H7 (cell line): ENCODE measurements around the genes TRAPPC2L and SLC22A31.

- RAMPAGE, long total RNA = no peak
Observed at GRCh38 chr16:88815830-88816385, 4.2 kb upstream of the APRT start.

DNA sequence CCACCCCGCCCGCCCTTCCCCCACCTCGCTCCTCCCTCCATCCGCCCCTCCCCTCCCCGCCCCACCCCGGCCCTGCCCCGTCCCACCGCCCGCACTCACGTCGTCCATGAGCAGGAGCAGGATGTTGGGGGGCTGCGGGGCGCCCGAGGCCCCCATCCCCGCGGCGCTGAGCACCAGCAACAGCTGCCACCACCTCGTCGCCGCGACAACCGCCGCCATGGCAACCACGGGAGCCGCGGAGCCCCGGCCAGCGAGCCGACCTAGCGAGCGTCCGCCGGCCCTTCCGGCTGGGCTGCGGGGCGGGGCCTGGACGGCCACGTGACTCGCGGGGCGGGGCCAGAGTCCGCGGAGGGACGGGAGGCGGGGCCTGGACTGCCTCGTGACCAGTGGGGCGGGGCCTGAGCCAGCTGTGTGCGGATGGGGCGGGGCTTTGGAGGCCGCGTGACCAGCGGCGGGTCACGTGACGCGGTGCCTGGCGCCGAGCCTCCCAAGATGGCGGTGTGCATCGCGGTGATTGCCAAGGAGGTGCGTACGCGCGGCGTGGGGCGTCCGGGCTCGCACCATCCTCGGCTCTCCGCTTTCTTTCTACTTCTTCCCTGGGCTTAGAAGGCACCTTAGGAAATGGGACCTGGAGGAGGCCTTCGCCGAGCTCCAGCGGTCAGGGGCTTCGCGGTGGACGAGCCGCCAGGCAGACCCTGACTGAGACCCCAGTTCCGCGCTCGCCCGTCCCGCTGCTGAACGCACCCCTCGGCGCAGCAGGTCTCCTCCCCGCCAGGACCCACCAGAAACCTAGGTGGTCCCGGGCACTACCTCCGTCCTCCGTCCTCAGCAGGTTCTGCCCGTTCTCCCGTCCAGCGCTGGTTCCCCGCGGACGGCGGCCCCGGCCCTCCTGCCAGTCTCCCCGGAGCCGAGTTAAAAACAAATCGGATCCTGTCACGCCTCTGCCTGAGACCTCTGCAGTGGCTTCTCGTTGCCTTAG lies at the start of gene TRAPPC2L:
TSS of gene TRAPPC2L (plus strand) at position 469 of the 979 bp plus-strand sequence.
- RAMPAGE, long total RNA = start-site peak on the plus strand centred at position 479 of the sequence, 13 bp wide, 386 reads

- RAMPAGE, long total RNA = no peak
Observed at GRCh38 chr16:88873248-88873971, 7.0 kb upstream of the PABPN1L start.

DNA sequence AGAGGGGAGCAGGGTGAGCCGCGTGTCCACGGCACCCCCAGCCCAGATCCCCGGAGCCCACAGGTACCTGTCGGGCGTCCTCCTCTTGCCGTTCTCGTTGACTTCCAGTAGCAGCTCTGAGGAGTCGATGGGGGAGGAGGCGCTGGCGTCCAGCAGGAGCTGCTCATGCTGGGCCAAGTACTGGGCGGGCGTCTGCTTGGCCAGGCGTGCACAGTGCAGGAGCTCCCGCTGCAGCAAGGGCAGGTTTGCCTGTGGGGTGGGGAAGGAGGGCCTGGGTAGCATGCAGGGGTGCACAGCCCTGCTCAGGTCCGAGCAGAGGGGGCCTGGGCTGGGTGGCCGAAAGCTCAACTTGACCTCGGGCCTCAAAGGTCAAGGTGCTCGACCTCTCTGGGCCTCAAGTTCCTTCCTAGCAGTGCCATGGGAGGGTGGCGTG lies 19.4 kb upstream of the PABPN1L start:
- RAMPAGE, long total RNA = no peak

DNA sequence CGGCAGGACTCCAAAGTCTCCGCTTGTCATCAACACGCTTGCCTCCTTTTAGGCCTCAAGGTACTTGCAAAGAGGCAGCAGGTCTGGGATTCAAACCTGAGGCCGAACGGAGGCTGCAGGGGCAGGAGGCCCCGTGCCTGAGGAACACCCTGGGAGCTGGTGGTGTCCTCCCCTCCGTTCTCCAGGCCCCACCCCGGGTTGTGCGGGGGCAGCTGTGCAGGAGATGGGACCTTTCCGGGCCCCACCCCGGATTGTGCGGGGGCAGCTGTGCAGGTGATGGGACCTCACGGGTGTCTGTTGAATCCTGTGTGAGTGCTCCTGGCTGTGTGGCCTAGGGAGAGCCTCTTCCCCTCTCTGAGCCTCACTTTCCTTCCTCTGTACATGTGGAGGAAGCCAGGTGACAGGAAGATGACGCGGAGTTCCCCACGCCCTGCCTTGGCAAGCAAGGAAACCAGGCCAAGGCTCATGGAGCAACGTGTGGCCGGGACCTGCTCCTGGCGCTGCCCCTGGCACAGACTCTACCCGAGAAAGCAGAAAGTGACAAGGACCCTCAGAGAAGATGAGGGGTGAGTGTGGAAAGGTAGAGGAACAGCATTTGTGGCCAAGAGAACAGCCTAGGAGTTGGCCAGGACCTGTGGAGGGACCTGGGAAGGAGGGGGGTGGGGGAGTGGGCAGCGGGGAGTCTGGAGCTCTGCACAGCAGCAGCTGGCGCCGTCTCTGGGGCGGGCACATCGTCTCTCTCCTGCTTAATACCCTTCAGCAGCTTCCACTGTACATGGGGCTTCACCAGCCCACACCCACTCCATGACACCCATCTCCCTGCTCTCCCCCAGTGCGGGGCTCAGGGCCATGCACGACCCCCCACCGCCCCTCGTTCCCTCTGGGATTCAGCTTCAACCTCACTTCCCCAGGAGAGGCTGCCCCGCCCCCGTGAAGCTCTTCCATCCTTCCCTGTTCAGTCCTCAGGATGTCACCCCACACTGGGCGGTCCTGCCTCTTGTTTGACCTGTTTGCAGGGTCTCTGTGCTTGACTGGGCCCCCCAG lies 38.3 kb upstream of the PABPN1L start:
- RAMPAGE, long total RNA = no peak

DNA sequence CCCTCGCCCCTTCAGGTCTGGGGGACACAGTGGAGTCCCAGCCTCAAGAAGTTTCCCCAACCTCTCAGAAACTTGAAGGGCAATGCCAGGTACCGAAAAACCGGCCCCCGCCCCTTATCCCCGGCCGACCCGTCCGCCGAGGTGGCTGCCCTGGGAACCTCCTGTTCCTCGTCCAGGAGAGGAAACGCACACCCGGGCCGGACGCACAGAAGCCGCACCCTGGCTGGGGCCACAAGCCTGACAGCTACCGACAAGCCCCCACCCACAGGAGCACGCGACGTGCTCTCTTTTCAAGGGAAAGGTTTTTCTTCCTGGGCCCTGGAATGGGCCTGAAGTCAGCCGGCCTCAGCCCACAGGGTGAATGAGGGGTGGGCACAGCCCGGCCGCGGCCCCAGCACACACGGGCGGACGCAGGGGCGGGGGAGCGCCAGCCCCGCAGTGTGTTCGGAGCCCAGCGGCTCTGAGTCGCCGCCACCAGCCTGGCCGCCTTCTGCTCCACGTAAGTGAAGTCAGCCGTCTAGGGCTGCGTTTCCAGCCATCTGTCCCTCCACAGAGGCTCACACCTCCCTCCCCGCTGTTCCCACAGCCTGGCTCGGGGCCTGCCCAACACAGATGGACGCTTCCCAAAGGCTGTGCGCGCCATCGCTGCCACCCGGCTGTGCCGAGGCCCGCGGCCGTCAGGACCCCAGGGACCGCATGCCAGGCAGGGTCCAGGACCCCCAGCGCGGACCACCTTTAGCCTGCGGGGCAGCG lies 37.0 kb downstream of the CBFA2T3 start:
- RAMPAGE, long total RNA = no peak

- RAMPAGE, long total RNA = no peak
Observed at GRCh38 chr16:88972766-88973765, 3.9 kb downstream of the CBFA2T3 start.

- RAMPAGE, long total RNA = no peak
Observed at GRCh38 chr16:88999799-89000121, 22.8 kb upstream of the CBFA2T3 start.

- RAMPAGE, long total RNA = no peak
Observed at GRCh38 chr16:89096609-89097092, 3.0 kb downstream of the ACSF3 start.

DNA sequence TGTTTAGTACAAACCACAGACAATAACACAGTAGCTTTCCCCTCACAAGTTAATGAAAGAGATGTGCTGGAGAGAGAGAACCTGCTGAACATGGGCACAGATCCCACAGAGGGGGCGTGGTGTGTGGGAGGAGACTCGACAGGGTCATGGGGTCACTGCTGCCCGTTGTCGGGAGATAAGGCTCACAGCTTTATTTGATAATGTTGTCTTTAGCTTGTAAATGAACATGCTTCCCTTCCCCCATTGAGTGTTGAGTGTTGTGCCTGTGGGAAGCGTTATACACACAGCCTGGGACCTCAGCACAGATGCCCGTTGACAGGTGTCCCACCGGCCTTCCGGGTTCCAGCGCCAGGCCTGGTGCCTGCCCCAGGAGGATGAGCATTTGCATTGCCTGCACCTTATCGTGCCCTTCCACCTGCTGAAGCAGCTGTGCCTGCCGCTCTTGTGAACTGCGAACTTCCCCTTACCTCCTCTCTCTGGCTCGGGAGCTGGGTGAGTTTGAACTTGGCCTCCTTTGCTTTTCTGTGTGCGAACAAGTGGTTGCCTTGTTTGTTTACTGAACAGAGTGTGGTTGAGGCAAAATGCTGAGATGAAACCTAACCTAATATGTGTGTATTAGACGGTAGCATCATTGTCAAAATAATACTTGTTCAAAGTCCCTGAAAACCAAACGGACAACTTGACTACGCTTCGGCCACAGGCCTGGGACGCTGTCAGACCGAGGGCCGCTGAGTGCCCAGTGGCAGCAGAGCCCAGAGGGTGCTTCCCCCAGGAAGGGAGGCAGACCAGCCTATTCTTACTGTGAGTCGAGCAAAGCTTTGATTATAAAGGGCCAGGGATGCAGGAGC lies 4.8 kb downstream of the ACSF3 start:
- RAMPAGE, long total RNA = no peak

- RAMPAGE, long total RNA = no peak
Observed at GRCh38 chr16:89114313-89114945, 20.8 kb downstream of the ACSF3 start.

DNA sequence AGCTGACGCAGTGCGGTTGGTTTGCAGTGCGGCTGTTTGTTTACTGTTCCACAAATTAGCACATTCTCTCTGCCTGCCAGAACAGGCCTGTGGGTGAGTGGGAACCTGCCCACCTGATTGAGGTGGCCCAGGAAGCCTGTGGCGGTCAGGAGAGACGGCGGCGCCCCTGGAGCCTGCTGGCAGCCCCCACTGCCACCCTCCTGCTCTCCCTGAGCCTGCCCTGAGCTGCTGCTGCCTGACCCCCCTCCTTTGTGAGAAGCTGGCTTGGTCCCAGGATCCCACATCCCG lies 37.9 kb upstream of the CDH15 start:
- RAMPAGE, long total RNA = no peak

- RAMPAGE, long total RNA = no peak
Observed at GRCh38 chr16:89199814-89200587, at the start of gene SLC22A31. SLC22A31 (minus strand) TSS chr16:89200537.

DNA sequence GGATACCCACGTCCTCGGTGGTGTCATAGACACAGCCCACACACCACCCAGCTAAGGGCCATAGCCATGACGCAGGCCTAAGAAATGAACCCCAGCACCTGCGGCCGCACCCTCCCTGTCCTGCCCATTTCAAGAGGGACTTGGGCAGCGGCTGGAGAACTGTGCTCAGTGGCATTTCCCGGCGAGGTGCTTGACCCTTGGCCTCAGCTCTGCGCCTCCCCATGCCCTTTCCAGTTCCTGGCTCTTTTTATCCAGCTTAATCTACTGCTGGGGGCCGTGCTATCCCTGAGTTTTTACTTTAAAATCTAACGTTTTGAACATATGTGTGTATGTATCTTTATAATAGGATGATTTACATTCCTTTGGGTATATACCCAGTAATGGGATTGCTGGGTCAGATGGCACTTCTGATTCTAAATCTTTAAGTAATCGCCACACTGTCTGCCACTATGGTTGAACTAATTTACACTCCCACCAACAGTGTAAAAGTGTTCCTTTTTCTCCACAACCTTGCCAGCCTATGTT lies 27.4 kb downstream of the ZNF778 start:
- RAMPAGE, long total RNA = no peak

GRCh38 chr16:89266999-89267457 lies 49.5 kb downstream of the ZNF778 start:
- RAMPAGE, long total RNA = no peak

- RAMPAGE, long total RNA = no peak
Observed at GRCh38 chr16:89277630-89278260, 60.2 kb downstream of the ZNF778 start.

GRCh38 chr16:89282871-89283469 lies 65.5 kb downstream of the ZNF778 start:
- RAMPAGE, long total RNA = no peak

GRCh38 chr16:89296957-89297524 lies 79.5 kb downstream of the ZNF778 start:
- RAMPAGE, long total RNA = no peak

DNA sequence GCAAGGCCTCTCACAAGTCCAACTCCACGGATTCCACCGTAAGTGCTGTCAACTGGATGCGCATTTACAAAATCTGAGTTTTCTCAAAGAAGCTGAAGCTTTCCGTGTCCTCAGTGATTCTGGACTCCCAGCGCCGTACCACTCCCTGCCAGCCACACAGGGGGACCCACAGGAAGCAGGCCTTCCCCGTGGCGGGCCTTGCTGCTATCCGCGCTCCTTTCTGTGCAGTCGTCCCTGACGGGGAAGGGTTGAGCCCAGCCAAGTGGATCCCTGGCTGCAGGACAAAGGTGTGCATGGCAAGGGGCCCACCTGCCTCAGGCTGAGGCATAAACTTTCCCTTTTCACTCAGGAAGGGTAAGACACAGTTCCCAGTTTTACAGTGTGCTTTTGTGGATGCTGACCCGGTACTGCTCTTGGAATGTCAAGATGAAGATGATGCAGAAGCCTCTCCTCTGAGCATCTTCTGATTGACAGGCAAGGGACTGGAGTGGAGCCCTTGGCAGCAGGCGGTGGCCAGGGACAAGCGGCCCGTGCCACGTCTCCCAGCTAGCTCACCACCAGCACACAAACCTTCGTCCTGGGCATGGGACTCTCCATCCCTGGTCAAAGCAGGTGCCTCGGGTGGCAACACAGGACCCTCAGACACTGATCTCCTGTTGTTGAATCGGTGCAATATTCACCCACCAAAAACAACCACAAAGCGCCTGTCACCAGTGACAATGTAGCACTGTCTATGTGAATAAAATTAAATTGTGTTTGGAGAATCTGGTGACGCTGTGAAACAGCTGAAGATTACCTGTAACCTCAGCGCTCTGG lies 92.9 kb downstream of the ANKRD11 start:
- RAMPAGE, long total RNA = no peak

- RAMPAGE, long total RNA = no peak
Observed at GRCh38 chr16:89410639-89411709, 79.4 kb downstream of the ANKRD11 start.